ENCODE measurements around a stretch of chr9.

GRCh38 chr9:93527040-93527307 lies 49.4 kb upstream of the PHF2 start:
- PRO-cap, 2 experiments = no peak in any of the 2 experiments

DNA sequence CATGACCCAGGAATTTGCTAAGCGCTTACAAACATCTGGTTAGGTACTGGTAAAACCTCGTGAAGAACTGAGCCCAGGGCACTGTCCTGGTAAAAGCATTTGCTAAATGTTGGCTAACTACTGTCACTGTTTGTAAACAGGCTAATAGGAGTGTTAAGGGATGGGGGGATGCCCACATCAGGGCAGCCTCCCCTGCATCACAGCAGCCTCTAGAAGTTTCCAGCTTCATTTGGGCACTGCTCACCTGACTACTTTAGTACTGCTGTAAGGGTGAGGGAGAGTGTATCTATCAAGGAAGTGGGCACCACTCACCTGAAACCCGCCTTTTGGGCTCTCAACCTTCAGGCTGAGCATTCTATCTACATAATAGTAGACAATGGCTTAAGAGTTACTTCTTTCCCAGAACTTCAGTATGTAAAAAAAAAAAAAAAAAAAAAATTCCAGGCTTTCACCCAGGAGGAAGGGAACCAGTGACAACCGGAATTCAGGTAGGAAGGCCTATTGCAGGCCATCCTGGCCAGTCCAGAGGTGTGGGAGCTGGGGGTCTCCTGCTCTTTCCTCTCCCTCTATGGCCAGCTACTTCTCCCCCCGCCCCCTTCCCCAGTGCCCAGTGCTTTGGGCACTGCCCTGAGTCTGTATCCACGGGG lies 1.7 kb upstream of the PHF2 start:
- PRO-cap, 2 experiments = no peak in any of the 2 experiments

- PRO-cap, 2 experiments = no peak in any of the 2 experiments
Observed at GRCh38 chr9:93594004-93594539, 17.7 kb downstream of the PHF2 start.

- PRO-cap, 2 experiments = no peak in any of the 2 experiments
Observed at GRCh38 chr9:93603671-93604464, 27.5 kb downstream of the PHF2 start.

GRCh38 chr9:94094332-94094851 lies 10.1 kb downstream of the PTPDC1 start:
- PRO-cap, 2 experiments = no peak in any of the 2 experiments

DNA sequence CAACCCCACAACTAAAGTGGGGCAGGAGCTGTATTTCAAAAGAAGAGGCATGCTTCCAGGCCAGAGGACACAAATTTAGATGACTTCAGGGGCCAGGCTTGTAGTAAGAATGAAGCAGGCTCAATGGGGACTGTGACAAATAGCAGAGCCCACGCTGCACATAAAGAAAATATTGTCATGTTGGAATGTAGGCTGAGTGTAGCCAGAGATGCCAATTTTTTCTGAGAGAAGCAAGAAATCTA lies 75.0 kb downstream of the PTPDC1 start:
- PRO-cap, 2 experiments = no peak in any of the 2 experiments

DNA sequence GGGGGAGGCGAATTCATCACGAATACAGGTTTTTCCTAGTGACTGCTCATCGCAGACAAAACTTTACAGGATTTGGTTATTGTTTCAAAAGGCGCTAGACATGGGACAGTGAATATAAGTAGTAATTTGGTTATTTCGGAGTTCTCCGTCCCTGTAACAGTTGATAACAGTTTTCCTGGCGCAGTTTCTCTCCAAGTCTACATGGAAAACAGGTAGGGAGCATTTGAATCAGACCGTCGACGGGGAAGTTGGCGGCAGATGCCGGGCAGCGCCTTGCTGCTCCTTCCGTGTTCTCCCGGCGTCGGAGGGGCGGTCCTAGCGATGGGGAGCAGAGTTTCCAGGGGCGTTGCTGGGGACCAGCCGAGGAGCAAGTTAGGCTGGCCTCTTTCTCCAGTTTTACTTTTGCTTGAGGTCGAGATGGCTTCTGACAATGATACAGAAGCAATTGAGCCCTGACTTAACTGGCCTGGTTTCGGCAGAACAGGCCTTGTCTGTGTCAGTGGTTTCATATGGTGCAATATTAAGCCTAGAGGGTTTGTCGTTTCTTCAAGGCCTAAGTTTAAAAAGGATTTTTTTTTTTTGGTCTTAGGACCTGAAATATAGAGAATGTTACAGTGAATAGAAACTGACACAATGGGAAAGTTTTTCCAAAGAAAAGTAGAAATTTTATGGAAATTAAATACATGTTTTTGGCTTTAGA lies 835 bp downstream of the MFSD14B start:
- PRO-cap, 2 experiments = no peak in any of the 2 experiments

- PRO-cap, 2 experiments = no peak in any of the 2 experiments
Observed at GRCh38 chr9:94438043-94438721, 63.8 kb downstream of the MFSD14B start.

DNA sequence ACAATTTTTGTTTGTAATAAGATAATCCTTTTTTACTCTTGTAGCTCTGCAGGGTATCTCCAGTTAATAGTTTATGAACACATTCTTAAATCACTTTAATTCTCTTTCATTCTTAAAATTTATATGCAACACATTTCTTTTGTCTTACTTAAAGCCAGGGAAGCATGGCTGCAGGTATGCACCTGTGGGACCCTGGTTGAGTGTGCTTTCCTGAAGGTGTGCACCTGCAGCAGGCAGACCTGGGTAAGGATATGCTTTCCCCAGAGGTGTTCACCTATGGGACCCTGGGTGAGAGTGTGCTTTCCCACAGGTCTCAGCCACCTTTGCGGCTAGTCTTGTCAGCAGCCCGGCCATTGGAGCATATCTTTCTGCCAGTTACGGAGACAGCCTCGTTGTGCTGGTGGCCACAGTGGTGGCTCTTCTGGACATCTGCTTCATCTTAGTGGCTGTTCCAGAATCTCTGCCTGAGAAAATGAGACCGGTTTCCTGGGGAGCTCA lies 70.3 kb downstream of the MFSD14B start:
- PRO-cap, 2 experiments = no peak in any of the 2 experiments

GRCh38 chr9:94541808-94542369 lies 51.7 kb downstream of the FBP2 start:
- PRO-cap, 2 experiments = no peak in any of the 2 experiments

- PRO-cap, 2 experiments = no peak in any of the 2 experiments
Observed at GRCh38 chr9:94612047-94612499, 18.4 kb upstream of the FBP2 start.

GRCh38 chr9:94920405-94921424 lies 194.2 kb downstream of the AOPEP start:
- PRO-cap, 2 experiments = no peak in any of the 2 experiments

DNA sequence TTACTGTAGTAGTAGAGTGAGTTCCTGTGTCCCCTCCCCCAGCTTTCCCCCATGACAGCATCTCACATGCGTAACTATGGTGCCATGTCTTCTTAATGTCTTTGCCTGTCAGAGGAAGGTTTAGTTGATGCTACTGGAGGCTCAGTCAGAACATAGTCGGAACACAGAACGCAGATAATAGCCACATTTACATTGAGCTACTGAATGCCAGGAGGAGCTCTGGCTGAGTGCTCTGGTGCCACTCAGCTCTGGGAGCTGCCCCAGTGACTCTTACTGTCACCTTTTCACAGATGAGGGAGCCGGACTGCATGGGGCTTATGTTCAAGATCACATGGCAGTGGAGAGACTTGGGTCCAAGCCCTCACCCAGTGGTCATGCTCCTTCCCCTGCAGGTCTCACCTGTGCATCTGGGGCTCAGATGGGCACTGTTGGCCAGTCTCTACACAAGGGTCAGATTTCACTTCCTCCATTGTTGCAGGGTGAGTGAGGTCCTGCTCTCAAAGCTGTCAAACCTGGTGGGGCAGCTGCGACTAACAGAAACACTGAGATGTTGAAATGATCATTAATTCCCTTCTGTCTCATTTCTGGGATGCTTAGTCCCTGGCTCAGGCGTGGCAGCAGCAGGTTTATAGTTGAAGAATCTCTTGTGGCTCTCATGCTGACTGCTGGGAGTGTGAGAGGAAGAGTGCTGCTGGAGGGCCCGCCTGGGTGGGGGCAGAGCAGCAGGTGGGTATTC lies 223.8 kb downstream of the AOPEP start:
- PRO-cap, 2 experiments = no peak in any of the 2 experiments

- PRO-cap, 2 experiments = no peak in any of the 2 experiments
Observed at GRCh38 chr9:95048125-95049365, 269.0 kb downstream of the FANCC start.

- PRO-cap, 2 experiments = no peak in any of the 2 experiments
Observed at GRCh38 chr9:95099563-95100609, 217.6 kb downstream of the FANCC start.

DNA sequence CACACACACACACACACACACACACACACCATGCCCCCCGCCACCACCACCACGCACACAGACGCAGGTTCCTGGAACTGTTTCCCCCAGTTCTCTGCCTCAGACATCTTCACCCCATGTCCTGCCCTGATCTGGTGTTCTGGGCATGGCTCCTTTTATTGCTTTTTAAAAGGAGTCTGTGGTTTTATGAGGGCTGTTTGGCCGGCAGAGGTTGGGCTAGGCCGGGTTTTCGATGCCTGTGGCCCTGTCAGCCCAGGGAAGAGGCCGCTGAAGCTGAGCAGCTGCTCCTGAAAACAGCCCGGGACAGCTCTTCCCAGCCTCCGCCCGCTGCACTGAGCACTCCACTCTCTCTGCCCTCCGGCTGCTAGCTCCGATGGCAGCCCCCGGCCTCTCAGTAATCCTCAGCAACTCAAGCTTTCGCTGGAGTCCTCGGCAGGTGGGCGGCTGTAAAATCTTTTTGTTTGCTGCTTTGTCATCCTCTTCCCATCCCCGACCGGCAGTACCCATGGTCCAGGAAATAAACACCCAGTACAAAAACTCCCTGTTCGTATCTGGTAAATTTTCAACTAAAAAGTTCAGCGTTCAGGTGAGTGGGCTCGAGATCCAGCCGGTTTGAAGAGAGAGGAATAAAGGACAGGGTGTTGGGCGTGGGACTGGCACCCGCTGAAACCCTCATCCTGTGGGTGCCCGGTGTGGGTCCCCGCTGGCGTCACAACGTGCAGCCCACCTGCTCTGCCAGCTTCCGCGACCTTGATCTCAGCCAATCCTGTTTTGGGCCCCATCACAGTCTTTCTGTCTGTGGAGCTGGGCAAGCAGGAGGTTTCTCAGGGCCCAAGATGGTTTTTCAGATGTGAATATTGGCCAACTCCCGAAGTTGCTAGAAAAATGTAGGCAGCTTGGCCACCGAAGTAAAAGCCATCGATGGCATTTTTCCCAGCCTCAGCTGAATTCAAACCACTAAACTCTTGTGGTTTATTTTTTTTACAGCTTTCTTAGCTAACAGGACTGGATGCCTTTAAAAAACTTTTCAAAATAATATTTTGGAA lies 102.9 kb upstream of the ERCC6L2 start:
- PRO-cap, 2 experiments = no peak in any of the 2 experiments

- PRO-cap, 2 experiments = no peak in any of the 2 experiments
Observed at GRCh38 chr9:95815253-95815699, 60.2 kb upstream of the ERCC6L2 start.

DNA sequence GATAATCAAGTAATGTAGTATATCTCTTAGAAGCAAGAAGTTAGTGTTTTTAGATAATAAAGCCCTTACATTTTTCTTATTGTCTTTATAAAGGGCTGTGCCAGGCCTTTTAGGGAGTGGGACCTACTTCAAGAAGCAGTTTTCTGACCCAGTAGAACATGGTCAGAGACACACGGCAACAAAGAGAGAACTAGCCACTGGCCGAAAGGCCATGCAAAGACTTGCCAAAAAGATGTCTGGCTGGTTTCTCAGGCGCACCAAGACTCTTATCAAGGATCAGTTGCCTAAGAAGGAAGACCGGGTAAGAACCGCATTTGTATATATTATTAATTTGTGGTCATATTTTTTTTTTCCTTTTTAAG lies 40.6 kb downstream of the ERCC6L2 start:
- PRO-cap, 2 experiments = no peak in any of the 2 experiments

- PRO-cap, 2 experiments = no peak in any of the 2 experiments
Observed at GRCh38 chr9:95942043-95943085, 66.9 kb downstream of the ERCC6L2 start.

- PRO-cap, 2 experiments = no peak in any of the 2 experiments
Observed at GRCh38 chr9:96139343-96140342, 162.3 kb downstream of the HSD17B3 start.

Data from helper T cell (primary cell).